ENCODE data around the genes NUP133 and GALNT2.

GRCh38 chr1:228256595-228257160 is 48.8 kb downstream of the OBSCN start:
- RRBS, 2 experiments, result no CpG with 5 or more reads among the region's 20 CpGs

DNA sequence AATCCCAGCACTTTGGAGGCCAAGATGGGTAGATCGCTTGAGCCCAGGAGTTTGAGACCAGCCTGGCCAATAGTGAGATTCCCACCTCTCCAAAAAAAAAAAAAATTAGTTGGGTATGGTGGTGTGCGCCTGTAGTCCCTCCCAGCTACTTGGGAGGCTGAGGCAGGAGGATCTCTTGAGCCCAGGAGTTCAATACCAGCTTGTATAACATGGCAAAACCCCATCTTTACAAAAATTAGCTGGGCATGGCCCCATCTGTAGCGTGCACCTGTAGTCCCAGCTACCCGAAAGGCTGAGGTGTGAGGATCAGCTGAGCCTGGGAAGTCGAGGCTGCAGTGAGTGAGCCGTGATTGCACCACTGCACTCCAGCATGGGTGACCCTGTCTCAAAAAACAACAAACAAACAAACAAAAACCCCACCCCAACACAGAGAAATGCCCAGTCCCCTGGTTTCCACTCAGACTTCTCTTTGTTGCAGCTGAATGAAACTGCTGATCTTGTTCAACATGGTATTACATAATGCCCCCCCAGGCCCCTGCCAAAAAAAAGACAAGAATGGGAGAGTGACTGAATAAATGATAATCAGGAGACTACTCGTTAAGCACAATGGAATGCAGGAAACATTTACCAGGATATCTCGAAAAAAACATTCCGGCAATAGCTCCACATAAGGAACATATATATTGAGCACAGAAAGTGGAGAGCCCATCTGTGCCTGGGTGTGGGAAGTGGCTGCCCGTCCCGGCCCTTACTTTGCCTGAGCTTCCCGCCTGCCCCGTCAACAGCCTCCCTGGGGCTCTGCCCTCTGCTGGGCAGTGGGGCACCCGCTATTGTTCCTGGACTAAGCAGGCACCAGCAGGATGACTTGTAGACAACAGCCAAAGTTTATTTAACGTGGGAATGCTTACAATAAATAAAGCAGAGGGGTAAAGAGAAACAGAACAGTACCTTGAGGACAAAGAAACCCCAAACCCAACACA is 13.5 kb downstream of the TRIM11 start:
- RRBS, 2 experiments, result 93 to 97% methylated on average over 3 of the region's 15 CpGs

DNA sequence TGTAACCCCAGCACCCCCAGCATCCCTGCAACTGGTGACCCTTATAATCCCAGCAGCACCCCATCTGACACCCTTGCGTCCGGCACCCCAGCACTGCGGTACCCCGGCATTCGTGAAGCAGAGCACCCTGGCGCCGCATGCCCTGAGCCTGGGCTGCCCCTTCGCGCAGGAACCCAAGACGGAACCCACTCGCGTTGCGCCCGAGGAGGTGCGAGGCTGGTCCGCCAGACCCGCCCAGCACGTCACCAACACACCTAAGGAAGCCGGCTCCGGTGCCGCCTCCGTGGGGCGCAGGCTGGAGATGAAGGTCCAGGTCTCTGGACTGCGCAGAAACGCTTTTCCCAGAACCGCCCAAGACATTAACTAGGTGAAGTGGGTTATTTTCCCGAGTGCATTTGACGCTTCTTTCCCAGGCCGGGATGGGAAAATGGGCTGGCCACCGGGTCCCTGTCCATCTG is 13.3 kb downstream of the H2BC26 start:
- RRBS, 2 experiments, result no CpG with 5 or more reads among the region's 30 CpGs

DNA sequence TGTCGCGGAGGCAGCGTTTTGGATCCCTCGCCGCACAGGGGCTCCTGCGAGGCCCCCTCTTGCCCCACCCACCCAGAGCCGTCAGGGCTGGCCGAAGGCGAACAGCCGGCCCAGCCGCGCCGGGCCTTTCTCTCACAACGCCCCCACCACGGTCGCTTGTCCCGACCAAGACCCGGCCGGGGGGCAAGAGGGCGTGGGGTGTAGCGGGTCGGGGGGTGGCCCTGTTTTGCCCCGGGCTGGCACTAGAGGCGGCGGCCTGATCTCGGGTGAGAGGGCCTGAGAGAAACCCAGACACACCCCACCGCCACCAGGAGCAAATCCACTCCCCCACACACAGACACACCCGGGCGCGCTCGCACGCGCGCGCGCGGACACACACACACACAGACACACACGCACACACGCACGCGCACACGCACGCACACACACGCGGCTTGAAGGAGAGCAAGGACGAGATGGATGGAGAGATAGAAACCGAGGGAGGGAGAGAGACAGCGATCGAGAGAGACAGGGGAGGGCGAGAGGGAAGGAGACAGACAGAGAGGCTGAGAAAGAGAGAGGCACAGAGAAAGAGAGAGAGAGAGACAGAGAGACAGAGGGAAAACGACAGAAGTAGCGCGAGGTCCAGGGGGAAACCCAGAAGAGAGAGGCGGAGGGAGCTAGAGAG is 99.9 kb upstream of the RHOU start:
- RRBS, 2 experiments, result 24% methylated on average over 8 of the region's 54 CpGs

DNA sequence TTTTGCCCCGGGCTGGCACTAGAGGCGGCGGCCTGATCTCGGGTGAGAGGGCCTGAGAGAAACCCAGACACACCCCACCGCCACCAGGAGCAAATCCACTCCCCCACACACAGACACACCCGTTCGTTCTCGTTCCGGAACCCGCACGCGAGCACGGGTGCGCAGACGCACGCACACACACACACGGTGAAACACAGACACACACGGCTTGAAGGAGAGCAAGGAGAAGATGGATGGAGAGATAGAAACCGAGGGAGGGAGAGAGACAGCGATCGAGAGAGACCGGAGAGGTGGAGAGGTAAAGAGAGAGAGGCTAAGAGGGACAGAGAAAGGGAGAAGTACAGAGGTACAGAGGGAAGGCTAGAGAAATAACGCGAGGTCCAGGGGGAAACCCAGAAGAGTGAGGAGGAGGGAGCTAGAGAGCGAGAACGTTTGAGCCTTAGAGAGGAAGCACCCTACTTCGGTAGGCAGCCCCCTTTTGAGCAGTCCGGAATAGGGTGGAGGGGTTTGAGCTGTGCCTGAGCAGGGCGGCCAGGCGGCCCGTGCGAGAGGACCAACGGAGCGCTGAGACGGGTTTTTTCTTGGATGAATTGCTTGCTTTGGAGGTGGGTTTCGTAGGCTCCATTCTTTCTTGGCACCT is 88.5 kb upstream of the RHOU start:
- RRBS, 2 experiments, result no CpG with 5 or more reads among the region's 36 CpGs

- RRBS, 2 experiments, result no CpG with 5 or more reads among the region's 12 CpGs
These were observed 13.9 kb upstream of the RHOU start for GRCh38 chr1:228721325-228721773.

GRCh38 chr1:228833820-228834221 is 98.5 kb downstream of the RHOU start:
- RRBS, 2 experiments, result no CpG with 5 or more reads among the region's 8 CpGs

- RRBS, 2 experiments, result no CpG with 5 or more reads among the region's 8 CpGs
These were observed 213.0 kb downstream of the RHOU start for GRCh38 chr1:228948340-228948698.

- RRBS, 2 experiments, result no CpG with 5 or more reads among the region's 11 CpGs
These were observed 229.1 kb downstream of the RHOU start for GRCh38 chr1:228964044-228965061.

- RRBS, 2 experiments, result no CpG with 5 or more reads among the region's 8 CpGs
These were observed 243.3 kb upstream of the RAB4A start for GRCh38 chr1:229027567-229028125.

GRCh38 chr1:229131386-229132062 is 139.4 kb upstream of the RAB4A start:
- RRBS, 2 experiments, result no CpG with 5 or more reads among the region's 1 CpG

DNA sequence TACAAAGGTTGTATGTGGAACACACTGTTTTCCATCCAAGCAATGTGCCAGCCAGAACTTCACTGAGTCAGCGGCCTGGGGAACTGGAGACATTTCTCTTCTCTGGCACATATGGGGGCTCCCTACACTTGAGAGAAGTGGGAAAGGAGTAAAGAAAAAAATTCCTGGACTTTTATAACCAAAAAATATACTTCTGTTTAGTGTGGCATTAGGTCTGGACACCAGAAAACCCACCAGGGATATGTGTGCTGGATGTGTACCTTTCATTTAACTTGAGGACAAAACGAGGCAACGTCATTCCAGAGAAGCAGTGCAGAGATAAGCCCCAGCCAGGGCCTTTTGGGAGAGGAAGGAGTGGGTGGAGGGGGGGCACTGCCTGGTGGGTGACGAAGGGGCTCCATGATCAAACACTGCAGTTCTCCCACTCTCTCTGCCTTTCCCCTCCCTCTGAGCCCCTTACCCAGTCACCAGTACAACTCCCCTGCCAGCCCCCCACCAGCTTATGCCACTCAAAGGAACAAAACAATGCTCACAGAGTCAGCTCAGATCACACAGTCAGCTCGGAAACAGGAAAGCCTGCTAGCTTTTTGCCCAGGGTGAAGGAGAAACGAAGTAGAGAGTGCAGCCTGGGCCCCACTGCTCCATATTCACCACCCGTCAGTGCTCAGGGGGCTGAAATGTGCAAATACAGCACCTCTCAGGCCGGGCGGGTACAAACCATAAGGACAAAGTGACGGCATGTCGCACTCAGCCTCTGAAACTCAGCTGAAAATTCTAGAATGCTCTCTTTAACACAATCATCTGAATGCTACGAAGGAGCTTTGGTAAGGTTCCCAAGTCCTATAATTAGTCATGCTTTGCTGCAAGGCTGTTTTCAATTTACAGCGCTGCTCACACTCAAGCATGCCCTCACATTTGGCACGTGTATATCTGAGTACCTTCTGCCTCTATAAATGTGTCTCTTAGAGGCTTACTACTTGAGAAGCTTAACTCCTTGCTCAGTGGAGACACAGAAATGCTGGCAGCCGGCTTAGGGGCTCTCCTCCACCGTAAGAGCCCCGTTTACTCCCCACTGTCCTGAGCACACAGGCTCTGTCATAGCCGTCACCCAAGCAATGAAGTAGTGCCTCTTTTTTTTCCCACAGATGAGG is 65.9 kb upstream of the RAB4A start:
- RRBS, 2 experiments, result no CpG with 5 or more reads among the region's 18 CpGs

DNA sequence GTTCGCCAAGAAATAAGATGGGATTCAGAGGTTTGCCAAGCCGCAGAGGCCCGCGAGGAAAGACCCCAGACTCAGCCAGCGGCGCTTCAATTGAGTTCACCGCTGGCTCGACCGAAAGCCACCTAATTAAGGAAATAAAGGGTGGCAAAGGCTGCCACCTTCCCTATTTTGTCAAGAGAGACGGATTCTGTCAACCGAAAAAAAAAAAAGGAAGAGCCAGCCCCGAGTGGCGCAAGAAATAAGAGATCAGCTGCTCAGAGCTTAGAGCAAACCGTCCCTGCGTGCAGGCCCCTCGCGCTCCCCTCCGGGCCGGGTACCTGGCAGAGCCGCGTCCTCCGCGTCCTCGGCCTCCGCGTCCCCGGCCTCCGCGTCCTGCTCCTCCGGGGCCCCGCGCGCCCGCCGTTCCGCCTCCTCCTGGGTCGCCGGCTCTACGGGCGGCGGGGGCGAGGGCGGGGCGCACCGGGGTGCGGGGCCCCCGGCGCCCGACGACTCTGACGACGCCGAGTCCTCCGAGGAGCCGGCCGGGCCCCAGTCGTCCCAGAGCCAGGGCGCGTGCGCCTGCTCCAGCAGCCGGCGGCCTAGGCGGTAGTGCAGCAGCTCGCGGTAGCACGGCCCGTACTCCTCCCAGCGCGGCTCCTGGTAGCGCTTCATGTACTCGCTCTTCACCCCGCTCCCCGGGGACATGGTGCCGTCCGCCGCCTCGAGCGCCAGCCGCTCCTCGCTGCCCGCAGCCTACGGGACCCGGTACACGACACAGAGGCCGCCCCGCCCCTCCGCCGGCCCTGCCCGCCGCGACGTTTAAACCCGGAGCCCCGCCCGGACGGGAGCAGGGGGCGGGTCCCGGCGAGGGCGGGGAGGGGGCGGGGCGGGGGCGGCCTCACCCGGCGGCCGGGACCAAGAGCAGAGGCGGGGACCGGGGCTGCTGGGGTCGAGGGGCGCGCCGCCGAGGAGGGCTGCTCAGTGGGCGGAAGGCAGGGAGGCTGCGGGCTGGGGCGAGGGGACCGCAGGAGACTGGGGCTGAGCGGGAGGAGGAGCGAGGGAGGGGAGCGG is 740 bp downstream of the CCSAP start:
- RRBS, 2 experiments, result under 1 to 1% methylated on average over 65 of the region's 120 CpGs

- RRBS, 2 experiments, result no CpG with 5 or more reads among the region's 11 CpGs
These were observed 27.2 kb downstream of the ACTA1 start for GRCh38 chr1:229406617-229407177.

- RRBS, 2 experiments, result 1 to 2% methylated on average over 18 of the region's 70 CpGs
These were observed at the start of gene NUP133 for GRCh38 chr1:229507741-229508978. Gene NUP133, minus strand, starts transcription at chr1:229508341.

GRCh38 chr1:229606462-229606975 is 19.4 kb downstream of the TAF5L start:
- RRBS, 2 experiments, result no CpG with 5 or more reads among the region's 3 CpGs

DNA sequence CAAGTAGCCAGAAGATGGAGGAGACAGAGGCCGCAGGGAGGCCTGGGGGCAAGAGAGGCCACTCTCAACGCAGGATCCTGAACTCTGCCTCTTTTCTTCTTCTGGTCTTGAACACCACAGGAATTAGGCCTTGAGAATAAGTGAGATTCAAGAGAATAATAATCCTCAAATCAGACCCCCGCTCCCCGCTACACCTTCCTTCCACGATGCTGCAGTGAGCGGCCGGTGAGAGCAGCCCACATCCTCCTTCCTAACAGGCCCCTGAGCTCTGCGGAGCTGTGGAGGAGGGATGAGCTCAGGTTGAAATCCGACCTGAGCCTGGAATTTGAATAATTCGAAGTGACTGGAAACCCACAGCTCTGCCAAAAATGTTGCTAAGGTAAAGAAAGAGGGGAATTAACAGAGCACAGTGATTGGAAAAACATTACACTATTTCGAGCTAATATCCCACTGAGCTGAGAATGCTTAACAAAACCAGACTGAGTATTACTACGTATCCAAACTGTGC is 90.0 kb downstream of the URB2 start:
- RRBS, 2 experiments, result no CpG with 5 or more reads among the region's 12 CpGs

- RRBS, 2 experiments, result under 1 to 2% methylated on average over 40 to 50 of the region's 110 CpGs
These were observed at the start of gene GALNT2 for GRCh38 chr1:230066323-230067431. Gene GALNT2, plus strand, starts transcription at chr1:230067238.

DNA sequence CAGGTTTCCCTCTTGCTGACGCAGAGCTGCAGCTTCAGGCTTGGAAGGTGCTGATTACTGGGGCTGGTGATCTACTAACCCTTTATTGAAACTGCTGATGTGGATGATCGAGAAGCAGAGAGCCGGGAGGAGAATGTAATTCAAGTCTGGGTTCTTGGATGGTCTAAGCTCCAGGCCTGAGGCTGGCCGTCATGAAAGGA is 12.4 kb downstream of the GALNT2 start:
- RRBS, 2 experiments, result no CpG with 5 or more reads among the region's 4 CpGs

DNA sequence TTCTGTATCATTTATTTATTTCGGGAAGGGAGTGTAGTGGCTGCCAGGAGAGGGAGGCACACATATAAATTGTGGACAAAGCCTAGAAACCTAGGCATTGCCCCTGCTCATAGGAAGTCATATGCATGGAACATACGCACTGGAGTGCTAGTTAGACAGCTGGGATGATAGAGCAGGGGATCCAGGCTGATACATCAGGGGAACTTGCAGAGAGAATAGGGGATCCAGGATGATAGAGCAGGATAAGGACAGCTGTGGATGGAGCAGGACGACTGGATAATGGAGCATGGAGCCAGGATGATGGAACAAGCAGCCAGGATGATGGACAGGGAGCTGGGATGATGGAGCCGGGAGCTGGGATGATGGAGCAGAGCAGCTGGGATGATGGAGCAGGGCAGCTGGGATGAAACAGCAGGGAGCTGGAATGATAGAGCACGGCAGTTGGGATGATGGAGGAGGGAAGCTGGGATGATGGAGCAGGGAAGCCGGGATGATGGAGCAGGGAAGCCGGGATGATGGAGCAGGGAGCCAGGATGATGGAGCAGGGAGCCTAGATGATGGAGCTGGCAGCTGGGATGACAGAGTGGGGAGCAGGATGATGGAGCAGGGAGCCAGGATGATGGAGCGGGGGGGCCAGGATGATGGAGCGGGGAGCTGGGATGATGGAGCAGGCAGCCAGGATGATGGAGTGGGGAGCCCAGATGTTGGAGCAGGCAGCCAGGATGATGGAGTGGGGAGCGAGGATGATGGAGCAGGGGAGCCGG is 15.7 kb downstream of the GALNT2 start:
- RRBS, 2 experiments, result no CpG with 5 or more reads among the region's 11 CpGs